Mesenchymal stem cell of Wharton's jelly (primary cell): ENCODE results near the gene CAMSAP1.

- CAGE, long polyA plus RNA: no peak
These were observed 77.9 kb upstream of the FCN2 start for GRCh38 chr9:134802580-134803328.

- CAGE, long polyA plus RNA: no peak
These were observed 69.3 kb upstream of the FCN2 start for GRCh38 chr9:134811267-134811652.

- CAGE, long polyA plus RNA: no peak
These were observed 45.8 kb upstream of the FCN2 start for GRCh38 chr9:134834589-134835412.

- CAGE, long polyA plus RNA: no peak
These were observed 37.8 kb upstream of the FCN2 start for GRCh38 chr9:134842590-134843344.

- CAGE, long polyA plus RNA: no peak
These were observed 75.3 kb upstream of the FCN1 start for GRCh38 chr9:134992891-134993479.

DNA sequence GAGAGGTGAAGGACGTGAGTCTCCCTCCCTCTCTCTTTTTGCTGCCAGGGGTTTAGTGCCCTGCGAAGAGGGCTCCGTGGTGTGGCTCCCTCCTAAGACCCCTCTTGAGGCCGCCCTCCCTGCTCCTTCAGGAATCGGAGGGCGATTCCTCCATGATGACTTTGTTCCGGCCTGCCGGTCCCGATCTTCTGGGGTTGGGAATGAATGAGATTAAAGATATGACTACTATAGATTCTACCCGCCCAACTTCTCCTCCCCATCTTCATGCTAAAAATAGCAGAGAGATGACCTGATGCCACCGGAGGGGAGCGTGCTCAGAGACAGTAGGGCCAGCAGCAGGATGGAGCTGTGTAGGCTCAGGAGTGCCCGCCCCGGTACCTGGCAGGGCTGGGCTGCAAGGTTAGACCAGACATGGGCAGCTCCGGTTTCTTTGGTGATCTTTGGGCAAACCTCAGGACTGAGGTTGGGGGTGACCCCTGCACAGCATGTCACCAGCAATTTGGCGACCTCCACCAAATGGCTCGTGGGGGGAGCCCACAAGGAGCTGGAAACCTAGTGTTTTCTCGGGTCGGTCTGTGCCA, 1.7 kb downstream of the OLFM1 start:
- CAGE, long polyA plus RNA: no peak

DNA sequence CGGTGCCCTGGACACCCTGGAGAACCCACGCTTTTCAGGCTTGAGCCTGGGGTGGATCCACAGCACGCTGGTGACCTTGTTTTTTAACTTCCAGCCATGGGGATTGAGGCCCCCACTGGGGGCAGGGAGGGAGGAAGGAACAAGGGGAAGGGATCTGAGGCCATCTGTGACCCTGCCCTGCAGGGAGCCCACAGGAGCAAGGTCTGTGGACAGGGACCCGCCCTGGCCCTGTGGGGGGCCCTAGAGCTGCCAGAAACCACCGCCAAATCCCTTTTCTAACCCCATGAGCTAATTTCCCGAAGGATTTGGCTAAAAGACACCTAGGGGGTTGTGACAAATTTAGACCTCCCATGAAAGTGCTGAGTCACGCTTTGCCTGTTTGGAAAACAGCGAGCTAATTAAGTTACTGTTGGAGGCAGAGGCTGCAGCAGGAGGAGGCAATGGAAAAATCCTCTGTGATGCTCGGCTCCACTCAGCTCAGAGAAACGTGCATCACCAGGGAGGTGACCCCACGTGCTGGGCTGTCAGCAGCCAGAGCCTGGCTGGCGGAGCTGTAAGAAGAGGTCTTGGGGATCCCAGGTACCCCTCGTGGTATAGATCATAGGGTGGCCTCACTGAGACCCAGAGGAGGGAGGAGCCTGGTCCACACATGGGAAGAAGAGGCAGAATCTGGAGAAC, 50.0 kb downstream of the OLFM1 start:
- CAGE, long polyA plus RNA: no peak

DNA sequence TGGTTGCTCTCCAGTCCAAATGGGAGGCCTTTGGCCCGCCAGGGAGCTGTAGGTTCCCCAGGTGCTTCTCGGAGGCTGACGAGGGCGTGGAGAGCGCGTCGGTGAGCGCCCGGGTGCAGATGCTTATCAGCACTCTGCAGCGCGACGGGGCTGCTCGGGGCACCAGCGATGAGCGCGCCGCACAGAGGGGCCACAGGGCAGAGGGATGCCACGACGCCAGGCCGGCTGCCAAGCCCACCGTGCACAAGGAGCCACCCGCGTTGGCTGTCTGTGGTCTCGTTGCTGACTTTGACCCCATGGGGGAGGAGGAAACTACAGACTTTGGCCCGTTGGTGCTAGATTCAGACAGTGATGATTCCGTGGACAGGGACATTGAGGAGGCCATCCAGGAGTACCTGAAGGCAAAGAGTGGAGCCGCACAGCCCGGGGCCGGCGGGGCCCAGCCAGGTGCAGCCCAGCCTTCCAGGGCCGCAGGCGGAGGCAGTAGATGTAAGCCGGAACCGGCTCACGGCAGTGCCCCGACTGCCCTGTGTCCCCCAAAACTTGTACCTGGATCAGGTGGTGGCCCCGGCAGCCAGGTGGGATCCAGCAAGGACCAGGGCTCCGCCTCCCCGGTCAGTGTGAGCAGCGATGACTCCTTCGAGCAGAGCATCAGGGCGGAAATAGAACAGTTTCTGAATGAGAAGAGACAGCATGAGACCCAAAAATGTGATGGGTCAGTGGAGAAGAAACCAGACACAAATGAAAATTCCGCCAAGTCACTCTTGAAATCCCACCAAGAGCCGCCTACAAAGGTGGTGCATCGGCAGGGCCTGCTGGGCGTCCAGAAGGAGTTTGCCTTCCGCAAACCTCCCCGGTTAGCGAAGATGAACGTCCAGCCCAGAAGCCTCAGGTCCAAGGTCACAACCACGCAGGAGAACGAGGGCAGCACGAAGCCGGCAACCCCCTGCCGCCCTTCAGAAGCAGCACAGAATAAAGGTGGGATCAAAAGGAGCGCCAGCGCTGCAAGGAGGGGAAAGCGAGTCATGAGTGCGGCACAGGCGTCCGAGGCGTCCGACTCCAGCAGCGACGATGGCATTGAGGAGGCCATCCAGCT, 5.3 kb downstream of the PPP1R26 start:
- CAGE, long polyA plus RNA: no peak

GRCh38 chr9:135500222-135500426, 358 bp upstream of the MRPS2 start:
- CAGE, long polyA plus RNA: no peak

DNA sequence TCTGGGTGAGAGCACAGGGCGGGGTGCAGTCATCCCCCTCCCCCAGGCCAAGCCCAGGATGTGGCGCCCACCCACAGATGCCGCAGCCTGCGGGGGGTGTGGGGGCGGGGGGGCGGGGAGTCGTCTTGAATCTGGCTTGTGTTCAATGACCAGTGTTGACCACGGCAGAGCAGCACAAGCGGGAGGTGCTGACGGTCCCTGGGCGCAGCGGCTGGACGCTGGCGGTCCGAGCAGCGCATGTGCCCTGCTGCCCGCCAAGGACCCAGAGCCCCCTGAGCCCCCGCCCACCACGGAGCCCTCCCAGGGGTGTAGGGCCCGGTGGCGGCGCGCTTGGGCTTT, 398 bp upstream of the KCNT1 start:
- CAGE, long polyA plus RNA: no peak

GRCh38 chr9:135743798-135744482, 42.0 kb downstream of the KCNT1 start:
- CAGE, long polyA plus RNA: no peak

- CAGE, long polyA plus RNA: no peak
These were observed 96.2 kb downstream of the CAMSAP1 start for GRCh38 chr9:135810946-135811662.

- CAGE, long polyA plus RNA: no peak
These were observed 50.1 kb downstream of the CAMSAP1 start for GRCh38 chr9:135857107-135857742.

- CAGE, long polyA plus RNA: no peak
These were observed at the start of gene CAMSAP1 for GRCh38 chr9:135906983-135907705. Gene CAMSAP1 (minus strand): TSS chr9:135907546.

DNA sequence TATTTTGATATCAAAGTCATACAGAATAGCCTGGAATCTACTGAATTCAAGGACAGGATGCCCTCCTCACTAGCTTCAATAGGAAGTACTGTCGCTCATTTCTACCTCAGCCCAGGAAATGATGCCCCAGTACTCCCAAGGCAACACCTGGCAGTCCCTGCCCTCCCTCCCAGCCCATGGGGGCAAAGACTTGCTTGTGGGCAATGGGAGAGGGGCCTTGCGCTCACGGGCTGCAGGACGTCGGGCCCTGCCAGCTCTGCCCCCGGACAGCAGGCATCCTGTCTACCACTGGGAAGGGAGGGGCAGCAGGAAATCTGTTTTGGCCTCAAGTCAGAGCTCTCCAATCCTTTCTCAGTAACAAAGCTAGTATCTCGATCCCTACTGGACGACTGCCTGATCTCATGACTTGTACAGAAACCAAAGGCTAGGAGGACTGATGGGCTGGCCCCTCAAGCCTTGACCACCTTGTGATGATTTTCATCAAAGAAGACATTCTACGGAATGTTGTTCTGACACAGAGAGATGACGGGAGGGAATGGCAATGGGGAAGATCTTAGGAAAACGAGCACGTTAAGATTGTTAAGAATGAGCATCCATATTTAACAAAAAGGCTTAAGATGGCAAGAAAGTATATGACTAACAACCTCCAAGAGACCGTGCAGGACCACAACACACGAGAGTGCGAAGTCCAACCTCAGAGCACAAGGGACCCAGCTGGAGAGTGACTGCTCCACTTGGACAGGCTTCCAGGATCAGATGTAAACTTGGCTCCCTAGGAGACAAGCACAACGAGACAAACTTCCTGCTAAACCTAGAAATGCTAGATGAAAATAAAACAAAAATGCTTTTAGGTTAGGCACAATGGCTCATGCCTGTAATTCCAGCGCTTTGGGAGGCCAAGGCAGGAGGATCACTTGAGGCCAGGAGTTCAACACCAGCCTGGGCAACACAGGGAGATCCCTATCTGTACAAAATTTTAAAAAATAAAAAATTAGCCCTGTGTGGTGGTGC, 19.4 kb downstream of the UBAC1 start:
- CAGE, long polyA plus RNA: no peak

- CAGE, long polyA plus RNA: no peak
These were observed 14.2 kb downstream of the UBAC1 start for GRCh38 chr9:135946810-135947487.

- CAGE, long polyA plus RNA: no peak
These were observed 48.0 kb upstream of the UBAC1 start for GRCh38 chr9:136009030-136009780.

DNA sequence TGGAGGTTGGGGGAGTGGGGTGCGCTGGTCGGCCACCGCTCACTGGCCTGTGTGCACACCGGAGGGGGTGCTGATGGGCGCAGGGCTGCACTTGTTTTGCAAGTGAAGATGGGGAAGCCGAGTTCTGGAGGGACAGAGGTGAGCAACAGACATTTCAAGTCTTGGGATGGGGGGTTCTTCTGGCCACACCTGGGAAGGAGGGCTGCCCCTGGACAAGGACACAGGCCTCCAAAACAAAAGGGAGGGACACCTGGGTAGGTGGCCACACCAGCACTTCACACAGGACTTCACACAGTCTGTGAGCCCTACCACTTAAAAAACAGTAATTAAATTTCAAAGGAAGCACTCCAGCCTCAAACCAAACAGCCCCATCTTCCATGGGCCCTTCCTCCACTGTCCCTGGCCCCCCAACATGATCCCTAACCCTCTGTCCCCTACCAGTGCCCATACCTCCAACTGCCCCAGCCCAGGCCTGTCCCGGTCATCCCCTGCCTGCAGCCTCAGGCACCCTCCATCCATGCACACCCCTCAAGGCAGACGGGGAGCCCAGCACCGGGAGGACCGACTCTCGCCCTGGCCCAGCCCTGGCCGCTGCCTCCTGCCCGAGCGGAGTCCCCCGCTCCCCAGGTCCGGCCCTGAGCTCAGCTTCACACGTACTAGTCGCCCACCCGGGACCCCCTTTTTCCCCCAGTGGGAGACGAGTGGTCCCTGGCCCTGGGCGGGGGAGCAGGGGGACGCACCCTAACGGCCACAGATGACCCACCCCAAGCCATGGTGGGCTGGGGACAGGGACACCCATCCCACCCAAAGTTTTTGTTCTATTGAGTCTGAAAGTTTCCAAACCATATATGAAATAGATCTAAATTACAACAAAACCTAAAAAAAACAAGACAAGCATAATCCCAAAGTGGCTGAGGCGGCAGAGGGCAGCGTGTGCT, 48.9 kb upstream of the UBAC1 start:
- CAGE, long polyA plus RNA: no peak

DNA sequence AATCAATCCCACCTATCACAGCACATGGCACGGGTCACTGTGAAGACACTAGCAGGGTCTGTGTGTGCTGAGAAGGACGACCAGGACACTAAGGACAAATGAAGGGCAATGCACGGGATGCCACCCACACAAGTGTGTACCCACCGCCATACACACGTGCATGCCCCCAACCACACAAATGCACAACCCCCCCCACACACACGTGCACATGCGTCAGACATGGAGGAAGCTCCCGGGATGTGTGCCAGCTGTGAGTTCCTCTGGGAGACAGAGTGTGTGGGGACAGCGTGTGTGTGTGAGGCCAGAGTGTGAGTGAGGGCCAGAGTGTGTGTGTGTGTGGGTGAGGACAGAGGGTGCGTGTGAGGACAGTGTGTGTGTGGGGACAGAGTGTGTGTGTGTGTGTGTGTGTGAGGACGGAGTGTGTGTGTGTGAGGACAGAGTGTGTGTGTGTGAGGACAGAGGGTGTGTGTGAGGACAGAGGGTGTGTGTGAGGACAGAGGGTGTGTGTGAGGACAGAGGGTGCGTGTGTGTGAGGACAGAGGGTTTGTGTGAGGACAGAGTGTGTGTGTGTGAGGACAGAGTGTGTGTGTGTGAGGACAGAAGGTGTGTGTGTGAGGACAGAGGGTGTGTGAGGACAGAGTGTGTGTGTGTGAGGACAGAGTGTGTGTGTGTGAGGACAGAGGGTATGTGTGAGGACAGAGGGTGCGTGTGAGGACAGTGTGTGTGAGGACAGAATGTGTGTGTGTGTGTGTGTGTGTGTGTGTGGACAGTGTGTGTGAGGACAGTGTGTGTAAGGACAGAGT, 62.8 kb upstream of the UBAC1 start:
- CAGE, long polyA plus RNA: no peak

DNA sequence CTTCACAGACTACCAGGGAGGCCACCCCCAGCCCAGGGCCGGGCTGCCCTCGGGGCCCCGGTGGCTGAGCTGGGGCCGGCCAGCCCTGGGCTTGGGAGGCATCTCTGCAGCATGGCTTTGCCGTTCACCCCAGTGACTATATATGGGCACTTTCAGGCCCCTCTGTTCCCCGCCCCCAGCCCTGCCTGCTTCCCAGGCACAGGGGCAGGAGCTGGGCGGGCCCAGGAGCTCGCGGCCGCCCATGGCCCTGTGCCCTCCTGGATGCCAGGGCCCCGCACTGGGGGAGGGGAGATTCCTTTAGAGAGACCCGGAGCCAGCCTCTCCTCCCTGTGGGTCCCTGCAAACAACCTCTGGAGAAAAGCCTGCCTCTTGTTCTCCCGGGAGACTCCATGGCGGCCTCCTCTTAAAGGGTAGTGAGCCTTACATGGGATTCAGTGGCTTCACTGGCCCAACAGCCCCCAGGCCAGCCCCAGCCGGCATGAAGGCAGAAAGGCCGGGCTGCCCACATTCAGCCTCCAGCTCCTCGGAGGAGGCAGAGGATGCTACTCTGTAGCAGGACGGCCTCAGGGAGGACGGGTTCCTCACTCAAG, 4.2 kb downstream of the NACC2 start:
- CAGE, long polyA plus RNA: no peak